Epithelial cell of proximal tubule (primary cell): ENCODE measurements around a stretch of chr9.

DNA sequence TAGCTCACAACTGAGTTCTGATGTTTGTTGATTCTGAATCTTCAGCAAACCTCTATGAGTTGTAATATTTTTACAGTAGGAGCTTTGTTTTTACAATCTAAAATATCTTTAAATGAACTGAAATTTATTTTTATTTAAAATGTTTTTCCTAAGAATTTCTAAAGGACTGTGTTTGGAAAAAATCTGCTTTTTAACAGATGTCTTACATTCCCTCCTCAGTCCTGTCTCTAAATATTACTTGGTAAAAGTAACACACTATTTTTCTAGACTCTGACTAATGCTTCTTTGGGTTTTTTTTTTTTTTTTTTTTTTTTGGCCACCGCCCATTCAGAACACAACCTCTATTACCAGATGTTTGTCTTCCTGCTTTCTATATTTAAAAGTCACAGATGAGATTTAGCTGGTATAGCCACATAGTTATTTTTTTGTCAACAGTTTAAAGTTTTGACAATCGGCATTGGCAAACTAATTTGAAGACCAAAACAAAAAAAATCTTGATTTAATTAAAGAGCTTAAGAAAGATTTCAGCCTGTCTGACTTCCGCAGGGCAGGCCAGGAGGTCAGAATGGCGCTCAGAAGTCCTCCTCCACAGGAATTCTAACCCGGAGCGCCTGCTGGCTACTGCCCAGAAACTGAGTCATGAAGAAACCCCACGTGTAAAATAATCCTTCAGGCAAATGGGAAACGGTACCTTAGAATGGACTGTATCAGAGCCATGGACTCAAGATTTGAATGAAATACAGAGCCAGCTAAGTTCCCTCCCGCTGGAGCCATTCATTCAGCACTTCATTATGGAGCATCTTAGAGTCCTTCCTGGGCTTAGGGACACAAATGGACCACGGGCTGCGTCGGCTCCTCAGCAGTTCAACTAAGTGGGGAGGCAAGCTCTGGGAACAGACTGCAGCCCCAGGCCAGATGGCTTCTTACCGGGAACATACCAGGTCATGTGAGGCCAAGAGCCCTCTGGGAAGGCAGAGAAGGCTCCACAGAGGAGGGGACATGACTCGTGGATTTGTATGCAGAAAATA, 55.5 kb downstream of the PTPDC1 start:
- RAMPAGE, long total RNA = no peak
- RRBS = no CpG with 5 or more reads among the region's 14 CpGs

GRCh38 chr9:94159380-94159621, 75.0 kb downstream of the PTPDC1 start:
- RAMPAGE, long total RNA = no peak
- RRBS = no CpG with 5 or more reads among the region's 1 CpG

DNA sequence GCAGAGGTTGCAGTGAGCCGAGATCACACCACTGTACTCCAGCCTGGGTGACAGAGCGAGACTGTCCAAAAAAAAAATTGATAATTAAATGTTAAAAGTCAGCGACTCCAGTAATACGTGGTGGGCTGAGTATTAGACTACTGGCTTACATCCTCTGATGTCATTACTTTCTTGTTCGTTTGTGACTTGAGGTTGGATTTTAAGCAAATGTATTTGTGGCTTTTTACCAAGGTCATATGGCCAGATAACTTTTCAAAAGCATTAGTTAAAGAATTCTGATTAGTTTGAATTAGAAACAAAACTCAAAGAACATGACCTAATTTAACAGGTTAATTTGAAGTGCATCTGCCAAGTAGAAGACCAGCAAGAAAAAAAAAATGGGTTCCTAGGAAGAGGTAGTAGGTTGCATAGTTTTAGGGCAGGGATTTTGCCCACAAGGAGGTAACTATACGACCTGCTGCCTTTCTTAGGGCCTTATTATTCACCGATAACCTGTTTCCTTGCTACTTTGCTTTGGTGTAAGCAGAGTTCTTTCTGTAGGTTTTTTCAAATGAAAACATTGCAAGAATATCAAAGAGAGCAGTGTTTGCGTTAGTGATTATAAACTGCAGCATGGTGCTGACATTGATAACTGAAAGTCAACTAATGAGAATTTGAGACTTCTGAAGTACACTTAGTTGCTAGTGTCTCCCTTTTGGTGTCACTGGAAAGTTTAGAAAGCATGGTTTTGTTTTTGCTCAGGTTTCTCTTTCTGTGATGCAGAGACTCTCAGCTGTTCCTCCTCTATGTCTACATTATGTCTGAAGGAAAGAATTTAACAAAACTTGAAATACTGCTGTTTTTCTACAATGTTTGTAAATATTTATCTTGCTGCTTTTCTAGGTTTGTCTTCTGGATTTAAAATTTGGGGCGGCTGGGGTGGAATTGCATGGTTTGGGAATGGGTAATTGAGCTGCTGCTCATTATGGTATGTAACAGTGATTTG, 80.4 kb upstream of the ZNF169 start:
- RAMPAGE, long total RNA = no peak
- RRBS = no CpG with 5 or more reads among the region's 9 CpGs

GRCh38 chr9:94299443-94300441, 28.7 kb downstream of the NUTM2F start:
- RAMPAGE, long total RNA = no peak
- RRBS = no CpG with 5 or more reads among the region's 14 CpGs

- RAMPAGE, long total RNA = no peak
- RRBS = no CpG with 5 or more reads among the region's 8 CpGs
Measured at GRCh38 chr9:94612047-94612499, 18.4 kb upstream of the FBP2 start.

DNA sequence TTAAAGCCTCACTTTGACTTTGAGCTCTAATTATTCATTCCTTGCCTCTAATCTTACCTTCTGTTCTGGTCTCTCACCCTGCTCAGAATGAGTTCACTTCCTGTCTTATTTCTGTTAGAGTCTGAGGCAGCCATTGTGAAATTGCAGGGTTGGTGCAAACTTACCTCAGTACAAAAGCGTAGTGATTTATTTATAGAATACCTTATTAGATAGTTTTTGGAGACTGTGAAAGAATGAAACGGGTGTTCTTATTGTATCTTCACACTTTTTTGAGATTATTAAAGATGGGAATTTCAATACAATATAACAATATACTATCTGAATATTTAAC, 35.1 kb downstream of the AOPEP start:
- RAMPAGE, long total RNA = no peak
- RRBS = no CpG with 5 or more reads among the region's 2 CpGs

DNA sequence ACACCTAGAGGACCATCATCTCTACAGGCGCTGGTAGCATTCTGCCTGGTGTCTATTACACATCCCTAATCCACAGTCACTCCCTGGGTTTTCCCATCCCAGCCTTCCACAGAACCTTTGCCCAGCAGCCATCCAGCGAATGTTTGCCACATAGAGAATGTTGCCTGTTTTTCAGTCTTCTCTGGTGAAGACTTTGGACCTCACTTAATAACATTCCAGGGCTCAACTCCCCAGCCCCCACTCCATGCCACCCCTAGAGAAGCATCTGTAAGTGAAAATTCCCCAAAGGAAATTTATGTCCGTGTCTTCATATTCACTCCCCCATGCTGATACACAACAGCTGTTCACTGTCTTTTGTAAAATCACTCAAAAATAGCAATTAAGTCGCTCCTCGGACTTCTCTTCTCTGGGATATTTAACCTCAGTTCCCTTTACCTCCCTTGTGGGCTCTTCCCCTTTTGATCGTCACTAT, 249.6 kb downstream of the AOPEP start:
- RAMPAGE, long total RNA = no peak
- RRBS = no CpG with 5 or more reads among the region's 6 CpGs

DNA sequence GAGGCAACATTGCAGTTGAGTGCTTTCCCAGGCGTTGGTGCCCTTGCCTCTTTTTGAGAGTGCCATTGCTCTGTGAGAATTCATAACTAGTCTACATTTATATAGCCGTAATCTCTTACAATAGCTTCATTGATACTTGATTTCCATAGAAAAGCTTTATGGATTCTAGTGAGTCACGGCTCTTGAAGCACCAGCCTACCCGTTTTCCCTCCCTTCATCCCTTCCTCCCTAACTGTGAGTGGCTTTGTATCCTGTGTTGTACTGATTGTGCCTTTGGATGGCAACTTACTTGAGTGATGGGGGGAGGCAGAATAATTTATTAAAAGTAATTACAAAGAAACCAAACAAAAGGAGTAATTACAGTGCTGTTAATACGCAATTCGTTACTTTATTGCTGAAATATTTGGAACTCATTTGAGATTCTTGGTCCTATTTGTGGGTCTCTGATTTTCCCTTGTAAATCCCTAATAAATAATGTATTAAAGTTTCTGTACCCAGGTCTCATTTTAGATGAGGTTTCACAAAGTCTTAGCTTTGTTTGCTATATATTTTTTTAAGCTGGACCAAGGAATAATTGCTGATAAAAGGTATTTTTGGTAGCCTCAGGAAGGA, 284.1 kb downstream of the AOPEP start:
- RAMPAGE, long total RNA = no peak
- RRBS = no CpG with 5 or more reads among the region's 6 CpGs

DNA sequence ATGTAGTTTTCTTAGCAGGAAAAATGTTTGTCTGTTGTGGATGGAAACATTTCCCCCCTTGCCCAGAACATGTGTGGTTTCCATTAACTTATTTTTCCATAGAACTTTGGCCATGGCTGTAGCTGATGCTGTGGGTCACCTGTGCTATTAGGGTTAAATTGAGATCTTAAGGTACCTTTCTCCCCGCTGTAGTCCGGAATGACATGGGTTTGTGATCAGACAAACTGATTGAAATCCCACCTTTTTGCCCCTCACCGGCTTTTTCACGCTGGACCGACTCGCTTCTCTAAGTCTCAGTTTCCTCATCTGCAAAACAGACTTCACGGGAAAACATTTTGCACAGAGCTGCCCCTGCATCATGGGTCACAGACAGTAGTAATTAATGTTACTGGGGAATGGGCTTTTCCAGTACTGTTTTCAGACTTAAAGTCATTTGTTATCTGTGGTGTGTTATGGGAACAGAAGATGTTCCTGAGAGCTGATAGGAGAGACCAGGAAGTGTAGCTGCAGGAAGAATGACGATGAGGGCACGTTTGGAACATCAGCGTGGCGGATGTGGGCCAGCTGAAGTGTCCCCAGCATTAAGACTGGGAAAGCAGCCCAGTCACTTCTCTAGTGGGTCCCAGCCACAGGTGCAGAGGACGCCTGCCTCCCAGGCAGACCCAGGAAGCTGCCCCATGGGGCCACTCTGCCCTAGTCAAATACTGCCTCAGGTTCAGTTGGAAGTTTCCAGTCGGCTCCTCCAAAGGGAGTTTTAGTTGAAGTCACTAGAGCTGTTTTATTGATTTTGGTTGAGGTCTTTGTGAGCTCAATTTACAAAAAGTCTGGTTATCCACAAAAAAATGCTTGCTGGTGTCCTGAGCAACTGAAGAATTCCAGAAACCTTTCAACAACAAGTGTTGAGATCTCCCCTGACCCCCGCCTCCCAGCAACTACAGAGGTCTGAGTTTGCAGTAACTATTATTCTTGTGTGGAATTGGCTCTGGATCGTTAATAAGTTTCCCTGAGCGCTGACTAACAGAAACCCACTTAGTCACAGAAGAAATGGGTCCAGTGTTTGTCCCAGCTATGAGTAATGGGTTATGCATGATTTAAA, 294.4 kb downstream of the FANCC start:
- RAMPAGE, long total RNA = no peak
- RRBS = no CpG with 5 or more reads among the region's 16 CpGs

- RAMPAGE, long total RNA = no peak
- RRBS = no CpG with 5 or more reads among the region's 5 CpGs
Measured at GRCh38 chr9:95030867-95031382, 286.6 kb downstream of the FANCC start.

- RAMPAGE, long total RNA = no peak
- RRBS = no CpG with 5 or more reads among the region's 1 CpG
Measured at GRCh38 chr9:95032727-95032895, 284.9 kb downstream of the FANCC start.

- RAMPAGE, long total RNA = no peak
- RRBS = no CpG with 5 or more reads among the region's 5 CpGs
Measured at GRCh38 chr9:95037921-95038261, 279.6 kb downstream of the FANCC start.

DNA sequence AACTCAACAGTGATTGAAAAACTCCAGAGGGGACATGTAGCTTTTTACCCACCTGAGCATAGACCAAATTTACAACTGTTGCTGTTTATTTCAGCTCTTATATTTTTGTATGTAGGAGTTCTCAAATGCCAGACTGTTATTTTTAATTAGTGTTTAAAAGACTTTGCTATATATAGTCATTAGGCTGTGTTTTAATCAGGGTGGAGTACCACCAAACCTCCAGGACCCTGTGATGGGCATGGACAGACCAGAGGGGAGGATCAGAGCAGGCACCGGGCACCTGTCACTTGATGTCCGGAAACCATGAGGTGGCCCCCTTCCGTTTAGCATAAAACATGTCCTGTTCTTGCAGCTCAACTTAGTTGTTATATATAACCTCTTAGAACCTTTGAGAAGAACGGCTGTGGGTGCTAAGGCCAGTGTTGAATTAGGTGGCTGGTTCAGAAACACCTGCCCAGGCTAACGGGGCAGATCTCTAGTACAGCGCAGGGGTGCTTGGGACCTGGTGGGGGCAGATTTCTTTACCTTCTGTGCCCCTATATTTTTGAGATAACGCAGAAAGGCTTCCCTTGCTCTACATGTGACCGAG, 255.6 kb downstream of the FANCC start:
- RAMPAGE, long total RNA = no peak
- RRBS = no CpG with 5 or more reads among the region's 8 CpGs

- RAMPAGE, long total RNA = no peak
- RRBS = no CpG with 5 or more reads among the region's 6 CpGs
Measured at GRCh38 chr9:95068981-95069464, 248.5 kb downstream of the FANCC start.

- RAMPAGE, long total RNA = no peak
- RRBS = no CpG with 5 or more reads among the region's 21 CpGs
Measured at GRCh38 chr9:95092356-95093341, 224.9 kb downstream of the FANCC start.

- RAMPAGE, long total RNA = no peak
- RRBS = no CpG with 5 or more reads among the region's 5 CpGs
Measured at GRCh38 chr9:95476999-95477289, 32.1 kb downstream of the PTCH1 start.

DNA sequence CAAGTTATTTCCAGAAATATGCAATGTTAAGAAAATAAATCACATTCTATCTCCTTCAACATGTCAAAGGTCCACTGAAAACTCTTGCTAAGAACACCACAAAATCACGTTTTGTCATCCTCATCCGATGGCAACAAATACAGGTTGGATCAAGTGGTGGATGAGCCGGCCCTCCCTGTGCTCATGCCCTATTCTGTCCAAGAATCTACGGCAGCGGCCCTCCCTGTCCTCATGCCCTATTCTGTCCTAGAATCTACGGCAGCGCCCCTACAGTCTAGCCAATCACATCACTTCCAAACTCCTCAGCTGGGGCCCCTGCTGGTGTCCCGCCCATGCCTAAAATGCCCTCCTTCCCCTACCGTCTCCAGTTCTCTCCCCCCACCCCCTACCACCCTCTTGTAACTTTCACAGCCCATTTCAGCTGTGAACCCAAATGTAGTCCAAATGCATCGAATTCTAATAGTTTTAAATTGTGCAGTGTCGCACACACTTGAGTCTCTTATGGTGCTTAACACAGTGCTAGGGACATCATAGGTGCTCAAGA, 4.6 kb downstream of the PTCH1 start:
- RAMPAGE, long total RNA = no peak
- RRBS = no CpG with 5 or more reads among the region's 11 CpGs

DNA sequence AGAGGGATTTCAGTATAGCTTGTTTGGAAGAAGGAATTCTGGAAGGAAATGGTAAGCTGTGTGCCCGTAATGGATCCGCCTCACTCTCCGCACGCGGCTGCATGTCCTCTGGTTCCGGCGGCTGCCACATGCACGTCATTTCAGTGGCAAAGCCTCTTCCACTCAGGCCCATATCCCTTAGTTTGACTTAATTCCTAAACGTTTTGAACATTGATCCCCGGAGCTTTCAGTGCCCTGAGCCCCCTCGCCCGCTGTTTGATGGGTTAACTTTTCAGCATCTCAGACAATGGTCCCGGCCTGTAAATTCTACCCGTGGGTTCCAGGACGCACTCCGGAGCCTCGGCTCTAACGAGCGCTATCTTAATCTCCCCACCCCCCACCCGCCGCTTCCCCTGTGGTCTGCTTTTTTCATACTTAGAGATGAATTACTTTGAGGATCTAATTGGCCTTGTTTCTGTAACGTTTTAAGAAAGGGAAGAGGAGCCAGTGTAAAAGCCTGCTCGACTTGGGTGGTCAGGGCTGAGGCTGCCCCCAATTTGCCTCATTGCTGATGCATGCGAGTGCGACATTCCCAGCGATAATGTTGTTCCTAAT, 3.0 kb upstream of the PTCH1 start:
- RAMPAGE, long total RNA = no peak
- RRBS = 23% methylated on average over 11 of the region's 26 CpGs

GRCh38 chr9:95681066-95681455, 172.0 kb upstream of the PTCH1 start:
- RAMPAGE, long total RNA = no peak
- RRBS = no CpG with 5 or more reads among the region's 11 CpGs

DNA sequence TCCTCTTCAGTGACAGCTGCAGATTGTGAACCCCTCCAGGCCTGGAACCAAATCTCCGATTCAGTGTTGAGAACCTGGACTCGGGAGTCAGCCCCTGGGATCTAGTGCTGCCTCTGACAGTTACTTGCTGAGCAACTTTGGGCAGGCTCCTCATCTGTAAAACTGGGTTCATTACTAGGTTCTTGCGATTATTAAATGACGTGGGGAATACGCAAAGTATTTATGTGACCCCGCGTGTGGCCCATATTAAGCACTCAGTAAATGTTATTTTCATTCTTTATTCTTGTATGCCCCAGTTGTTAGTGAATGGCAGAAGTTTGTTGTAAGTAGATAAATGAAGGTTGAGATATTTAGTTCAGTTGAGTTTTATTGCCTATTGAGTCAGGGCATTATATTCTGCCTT, 696 bp downstream of the ERCC6L2 start:
- RAMPAGE, long total RNA = no peak
- RRBS = no CpG with 5 or more reads among the region's 7 CpGs